M059J (cell line): ENCODE measurements around the gene AAMP.

DNA sequence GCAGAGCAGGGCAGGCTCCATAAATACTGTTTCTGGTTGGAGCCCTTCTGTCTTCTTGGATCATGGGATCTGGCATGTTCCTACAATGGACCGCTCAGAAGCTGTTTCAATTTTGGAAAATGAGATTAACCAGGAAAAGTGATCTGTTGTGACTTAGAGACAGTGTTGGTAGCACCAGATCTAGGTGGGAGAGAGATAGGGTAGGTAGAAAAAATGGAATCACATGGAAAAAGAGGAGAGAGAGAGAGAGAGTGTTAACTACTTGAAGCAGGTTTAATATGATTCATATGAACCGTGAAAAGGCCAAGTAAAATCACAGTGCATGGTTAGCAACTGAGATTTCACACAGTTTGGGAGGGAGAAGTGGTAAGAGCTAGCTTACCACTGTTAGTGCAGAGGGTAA lies 4.9 kb upstream of the IGFBP5 start:
- RAMPAGE, long total RNA: no peak

- RAMPAGE, long total RNA: no peak
Measured at GRCh38 chr2:216829190-216829714, 30.6 kb downstream of the TNP1 start.

DNA sequence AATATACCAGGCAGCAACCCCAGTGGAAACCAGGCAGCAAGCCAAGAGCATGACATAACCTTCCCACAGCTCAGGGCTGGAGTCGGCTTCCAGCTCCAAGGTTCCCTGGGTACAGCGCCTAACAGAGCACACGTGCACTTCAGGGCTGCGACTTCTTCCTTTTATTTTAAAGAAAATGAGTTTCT lies 30.3 kb downstream of the TNP1 start:
- RAMPAGE, long total RNA: no peak

DNA sequence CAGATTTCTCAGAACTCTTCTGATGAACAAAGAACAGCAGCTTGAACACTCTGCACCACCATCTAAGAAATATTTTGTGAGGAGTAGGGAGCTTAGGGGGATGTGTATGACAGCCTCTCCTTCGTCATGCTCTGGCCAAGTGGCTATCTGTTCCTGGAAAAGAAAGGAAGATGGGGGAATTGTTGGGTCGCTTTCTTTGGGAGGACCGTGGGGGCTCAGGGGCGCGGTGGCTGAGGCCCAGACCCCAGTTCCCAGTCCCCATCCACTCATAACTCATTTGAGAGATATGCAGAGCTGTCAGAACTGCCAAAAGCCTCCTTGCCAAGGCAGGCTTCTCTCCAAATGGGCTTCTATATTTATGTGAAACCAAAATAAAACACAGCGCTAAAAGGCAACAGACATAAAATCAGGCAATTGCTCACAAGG lies 114.7 kb upstream of the TNP1 start:
- RAMPAGE, long total RNA: no peak

DNA sequence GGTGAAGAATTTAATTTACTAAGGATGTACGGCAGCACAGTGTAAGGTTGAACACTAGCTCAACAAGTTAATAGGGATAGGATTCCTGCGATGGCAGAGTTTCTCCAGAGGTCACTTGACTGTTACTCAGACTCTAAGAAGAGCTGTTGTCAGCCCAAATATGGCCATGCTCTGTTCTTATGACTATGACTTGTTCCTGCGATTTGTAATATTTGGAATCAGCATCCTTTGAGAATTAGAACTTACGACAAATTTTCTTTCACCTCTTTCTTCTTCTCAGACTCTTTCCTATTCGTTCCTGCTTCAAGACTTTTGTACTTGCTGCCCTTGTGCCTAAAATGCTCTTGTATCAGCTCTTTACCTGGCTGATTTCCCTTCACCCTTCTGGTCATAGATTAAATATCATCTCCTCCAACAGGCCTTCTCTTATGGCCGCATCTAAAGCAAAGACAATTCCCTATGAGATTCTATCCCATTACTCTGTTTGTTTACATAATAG lies 553.5 kb upstream of the TNP1 start:
- RAMPAGE, long total RNA: no peak

DNA sequence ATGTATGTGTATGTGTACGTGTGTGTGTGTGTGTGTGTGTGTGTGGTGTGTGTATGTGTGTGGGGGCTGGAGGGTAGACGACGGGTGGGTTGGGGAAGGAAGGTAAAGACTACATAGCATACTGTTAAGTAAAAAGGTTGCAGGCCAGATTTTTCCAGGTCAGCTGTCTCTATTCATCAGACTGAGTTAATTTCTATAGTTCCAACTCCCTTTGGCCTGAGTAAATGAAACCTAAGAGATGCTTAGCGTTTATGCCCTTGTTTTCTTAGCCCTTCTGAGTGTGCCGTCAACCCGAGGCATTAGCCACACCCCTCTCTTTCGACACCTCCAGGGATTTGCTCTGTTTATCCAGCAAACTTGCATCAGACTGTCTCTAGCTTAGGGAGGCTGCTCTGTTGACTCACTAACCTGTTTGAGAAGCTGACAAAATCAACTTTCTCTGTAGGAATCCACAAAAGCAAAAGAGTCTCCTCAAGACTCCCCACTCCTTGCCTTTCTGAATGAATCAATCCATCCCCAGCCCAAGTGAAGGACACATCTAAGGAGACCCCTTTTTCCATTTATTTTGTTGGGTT lies 317.6 kb downstream of the TNS1 start:
- RAMPAGE, long total RNA: no peak

GRCh38 chr2:217714218-217714820 lies 288.5 kb downstream of the TNS1 start:
- RAMPAGE, long total RNA: no peak

DNA sequence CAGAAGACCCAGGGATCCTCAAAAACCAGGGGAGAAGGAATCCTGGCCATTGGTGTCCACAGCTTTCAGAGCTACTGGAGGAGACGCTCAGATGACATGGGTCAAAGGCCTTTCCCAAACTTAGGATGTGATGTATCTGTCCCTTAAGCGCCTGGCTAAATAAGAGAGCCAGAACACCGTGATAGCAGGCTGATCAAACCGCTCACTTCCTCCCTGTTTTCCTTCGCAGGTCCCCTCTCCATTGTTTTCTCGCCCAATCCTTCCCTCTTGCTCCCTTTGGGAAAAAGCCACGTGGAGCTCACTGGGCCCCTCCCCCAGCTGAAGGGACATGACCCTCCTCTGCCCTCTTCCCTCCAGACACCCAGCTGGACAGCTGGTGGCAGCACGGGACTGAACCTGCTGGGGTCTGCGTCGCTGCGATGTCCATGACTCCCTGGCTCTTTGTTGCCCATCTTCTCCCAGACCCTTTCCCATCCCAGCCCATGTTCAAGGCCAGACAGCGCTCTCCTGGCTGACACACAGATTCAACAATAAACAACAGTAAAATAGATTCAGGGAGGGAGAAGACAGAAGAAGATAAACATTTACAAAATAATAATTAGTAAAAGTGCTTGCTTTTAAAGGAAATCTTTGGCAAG lies 201.6 kb downstream of the TNS1 start:
- RAMPAGE, long total RNA: no peak

GRCh38 chr2:217841661-217841955 lies 161.2 kb downstream of the TNS1 start:
- RAMPAGE, long total RNA: no peak

- RAMPAGE, long total RNA: no peak
Measured at GRCh38 chr2:217846200-217846942, 156.4 kb downstream of the TNS1 start.

DNA sequence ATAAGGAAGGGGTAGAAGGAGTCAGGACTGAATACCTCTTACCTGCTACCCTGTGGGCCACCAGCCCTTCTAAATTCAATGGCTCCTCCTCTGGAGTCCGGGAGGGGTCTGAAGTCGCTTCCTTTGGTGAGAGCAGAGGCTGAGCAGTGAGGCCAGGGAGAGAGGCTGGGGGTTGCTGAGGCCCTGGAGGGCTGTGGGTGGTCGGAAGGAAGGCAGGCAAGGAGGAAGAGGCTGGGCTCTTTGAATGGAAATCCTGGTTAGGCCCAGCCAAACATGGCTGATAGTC lies 155.4 kb downstream of the TNS1 start:
- RAMPAGE, long total RNA: no peak

DNA sequence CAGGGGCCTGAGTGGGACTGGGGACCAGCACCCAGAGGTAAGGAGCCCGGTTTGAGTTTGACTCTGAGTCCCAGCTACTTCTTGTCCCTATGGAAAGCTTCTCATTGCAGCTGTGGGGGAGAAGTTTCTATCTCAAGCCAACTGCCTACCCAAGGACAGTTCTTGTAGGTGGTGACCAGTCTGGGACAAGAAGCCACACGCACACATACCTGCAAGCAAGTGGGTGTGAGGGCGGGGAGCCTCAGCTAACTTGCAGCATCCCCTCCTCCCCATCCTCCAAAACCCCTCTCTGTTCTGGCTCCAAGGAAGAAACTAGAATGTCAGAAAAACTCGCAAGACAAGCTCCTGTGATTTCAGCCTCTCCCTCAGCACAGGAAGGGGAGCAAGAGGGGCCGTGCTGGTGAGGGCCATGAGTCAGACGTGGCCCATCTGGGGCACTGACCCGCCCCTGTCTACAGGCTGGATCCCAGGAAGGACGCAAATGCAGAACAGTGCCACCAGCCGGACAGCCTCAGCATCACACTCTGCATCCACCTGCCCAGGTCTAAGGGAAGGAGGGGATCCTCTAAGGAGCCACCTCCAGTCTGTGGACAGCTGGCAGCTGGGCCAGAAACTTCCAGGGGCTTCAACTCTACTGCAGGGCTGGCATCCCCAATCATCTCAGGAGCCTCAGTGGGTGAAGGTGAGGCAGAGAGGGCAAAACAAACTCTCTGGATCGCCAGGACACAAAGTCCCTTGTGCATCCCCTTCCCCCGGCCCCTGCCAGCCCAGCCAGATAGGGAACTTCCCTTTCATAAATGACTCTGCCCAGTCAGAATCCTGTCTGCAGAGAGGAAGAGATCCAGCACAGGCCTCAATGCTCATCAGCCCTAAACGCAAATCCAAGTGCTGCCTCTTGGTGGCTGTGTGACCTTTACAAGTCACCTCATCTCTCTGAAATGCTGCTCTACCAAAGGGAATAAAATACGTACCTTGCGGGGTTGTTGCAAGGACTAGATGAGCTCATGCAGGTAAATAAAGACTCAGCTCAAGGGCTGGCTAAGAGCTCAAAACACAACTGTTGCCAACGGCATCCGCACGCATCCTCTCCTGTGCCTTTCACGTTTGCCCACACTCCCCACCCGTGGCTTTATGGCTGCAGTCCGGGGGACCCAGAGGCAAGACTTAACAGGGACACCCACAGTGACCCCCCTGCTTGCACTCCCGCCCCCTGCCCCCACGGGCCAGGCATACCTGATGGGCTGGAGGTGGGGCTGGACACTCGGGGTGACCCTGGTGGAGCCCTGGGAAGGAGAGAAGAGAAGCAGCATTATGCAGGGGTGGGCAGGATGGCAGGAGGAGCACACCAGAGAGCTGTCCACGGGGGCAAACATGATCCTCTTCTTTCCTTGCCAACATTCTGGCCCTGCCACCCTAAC lies 103.1 kb downstream of the TNS1 start:
- RAMPAGE, long total RNA: no peak

DNA sequence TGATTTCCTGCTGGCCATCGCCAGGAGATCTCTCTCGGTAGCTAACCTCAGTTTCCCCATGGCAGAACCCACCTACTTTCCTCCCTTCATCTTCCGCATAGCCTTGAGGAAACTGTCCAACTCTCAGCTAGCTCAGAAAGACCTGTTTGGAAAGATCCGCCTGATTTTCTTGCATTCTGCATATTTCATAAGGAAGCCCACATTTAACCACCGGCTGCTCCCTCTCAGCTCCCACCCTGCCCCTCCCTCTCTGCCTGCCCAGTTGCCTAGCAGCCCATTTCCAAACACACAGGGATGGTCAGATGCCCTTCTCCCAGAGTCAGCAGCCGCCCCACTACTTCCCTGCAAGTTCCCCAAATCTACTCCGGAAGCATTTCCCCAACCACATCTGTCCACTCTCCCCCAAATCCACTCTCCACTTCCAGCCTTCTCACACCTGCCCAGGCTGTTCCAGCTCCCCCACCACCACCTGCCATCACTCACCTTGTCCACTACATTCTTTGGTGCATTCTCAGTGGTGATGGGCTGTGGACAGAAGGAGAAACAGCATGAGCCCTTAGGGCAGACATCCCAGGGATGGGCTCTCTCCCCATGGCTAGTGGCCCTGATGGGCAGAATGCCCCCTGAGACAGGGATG lies 96.0 kb downstream of the TNS1 start:
- RAMPAGE, long total RNA: no peak

DNA sequence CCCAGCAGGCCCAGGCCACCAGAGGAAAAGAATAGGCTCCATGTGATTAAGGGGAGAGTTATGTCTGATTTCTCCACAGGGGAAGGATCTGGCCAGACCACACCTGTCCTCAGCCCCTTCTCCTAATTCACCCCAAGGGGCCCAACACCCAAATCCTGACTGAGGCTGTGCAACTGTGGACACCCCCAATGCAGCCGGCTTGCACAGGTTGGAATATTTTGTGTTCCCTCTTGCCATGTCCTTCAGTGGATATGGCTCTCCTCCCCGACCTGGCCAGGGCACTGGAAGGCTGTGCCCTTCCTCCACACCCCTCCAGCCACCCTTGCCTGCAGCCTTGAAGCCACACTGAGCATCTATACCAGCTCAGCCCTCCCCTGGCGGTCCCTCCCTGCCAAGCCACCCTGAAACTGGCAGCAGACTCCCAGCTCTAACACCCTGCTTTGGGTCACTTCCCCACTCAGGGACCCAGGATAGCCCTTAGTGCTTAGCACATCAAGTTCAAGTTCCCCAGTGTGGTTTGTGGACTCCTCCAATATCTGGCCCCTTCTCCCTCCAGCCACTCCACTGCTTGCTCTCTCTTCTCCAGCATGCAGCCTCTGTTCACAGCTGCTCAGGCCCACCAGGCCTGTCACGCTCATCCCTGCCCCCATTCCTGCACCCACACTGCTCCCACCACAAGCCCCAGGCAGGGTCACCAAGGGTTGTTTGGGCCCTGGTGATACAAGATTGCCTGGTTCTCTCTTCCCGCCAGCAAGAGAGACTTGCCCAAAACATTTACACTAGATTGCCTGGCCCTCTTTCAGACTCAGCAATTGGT lies 89.4 kb downstream of the TNS1 start:
- RAMPAGE, long total RNA: no peak

GRCh38 chr2:217915668-217916210 lies 87.1 kb downstream of the TNS1 start:
- RAMPAGE, long total RNA: no peak

DNA sequence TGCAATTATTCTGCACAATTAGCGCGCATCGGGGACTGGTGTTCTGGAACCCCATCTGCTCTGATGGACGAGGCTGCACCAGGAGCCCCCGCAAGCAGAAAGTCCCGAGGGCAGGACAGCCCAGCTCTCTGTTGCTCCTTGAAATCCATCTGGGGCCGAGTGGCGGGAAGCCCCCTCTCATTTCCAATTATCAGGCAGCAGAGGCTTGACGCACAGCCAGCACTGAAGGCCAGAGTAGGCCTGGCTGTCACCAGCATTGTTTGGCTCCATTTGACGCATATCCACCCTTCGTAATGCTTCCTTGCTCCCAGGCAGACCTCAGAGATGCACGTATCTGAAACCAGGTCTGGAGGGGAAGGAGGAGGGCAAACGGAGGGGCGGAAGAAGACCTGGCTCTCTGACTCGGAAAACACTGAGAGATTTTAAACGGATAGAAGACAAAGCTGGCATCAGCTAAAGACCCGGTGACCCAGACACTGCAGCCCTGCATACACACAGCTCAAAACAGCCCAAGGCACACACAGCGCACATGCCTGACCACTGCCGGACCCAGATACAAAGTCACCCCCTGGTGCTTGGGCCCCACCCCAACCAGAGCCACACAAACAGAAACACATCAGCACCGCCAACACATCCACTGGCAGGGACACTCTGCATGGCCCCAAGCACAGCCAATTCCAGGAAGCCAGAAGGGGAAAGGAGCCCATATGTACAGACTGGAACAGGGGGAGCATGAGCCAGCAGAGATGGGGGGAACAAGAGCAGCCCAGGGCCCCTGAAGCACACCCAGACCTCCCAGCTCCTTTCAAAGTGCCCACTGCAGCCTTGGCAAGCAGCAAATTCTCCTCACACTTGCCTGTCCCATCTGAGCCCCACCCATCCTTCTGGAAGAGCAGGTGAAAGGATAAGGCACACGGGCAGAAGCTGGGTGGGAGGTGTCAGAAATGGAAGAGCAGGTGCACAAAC lies 69.6 kb downstream of the TNS1 start:
- RAMPAGE, long total RNA: no peak

DNA sequence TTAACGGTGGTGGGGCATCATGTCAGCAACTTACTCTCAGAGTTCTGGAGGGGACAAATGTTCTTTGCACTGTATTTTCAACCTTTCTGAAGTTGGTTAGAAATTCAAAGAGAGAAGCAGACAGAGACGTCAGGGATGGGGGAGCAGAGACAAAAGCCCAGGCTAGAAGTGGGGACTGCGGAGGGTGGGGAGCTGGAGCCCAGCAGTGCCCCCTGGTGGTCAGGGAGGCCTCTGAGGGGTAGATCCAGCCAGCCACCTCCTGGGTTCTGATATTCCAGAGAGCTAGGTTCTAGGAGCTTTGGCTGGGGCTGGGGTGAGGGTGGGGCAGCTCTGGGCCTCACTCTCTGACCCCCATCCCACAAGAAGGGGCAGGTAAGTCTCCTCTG lies 9.0 kb downstream of the TNS1 start:
- RAMPAGE, long total RNA: no peak

- RAMPAGE, long total RNA: no peak
Measured at GRCh38 chr2:217999927-218000721, 2.7 kb downstream of the TNS1 start.

DNA sequence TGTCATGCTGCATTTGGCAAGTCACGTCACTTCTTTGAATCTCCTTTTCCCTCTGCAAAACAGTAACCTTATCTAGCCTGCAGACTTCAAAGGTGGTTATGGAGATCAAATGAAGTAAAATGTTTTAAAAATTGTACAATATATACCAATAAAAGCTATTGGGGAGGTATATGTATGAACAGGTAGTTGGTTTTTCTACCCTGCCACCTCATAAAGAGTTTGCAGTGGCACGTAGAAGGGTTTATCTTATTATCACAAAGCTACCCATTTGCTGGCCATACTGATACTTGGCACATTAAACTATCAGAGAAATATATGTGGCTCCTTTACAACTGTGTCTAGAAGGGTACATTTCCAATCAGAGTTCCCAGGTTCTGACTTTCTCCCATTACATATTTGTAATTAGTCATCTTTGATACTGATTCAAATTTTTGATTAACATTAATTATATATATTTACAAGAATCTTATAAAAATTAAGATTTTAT lies 21.0 kb downstream of the ARPC2 start:
- RAMPAGE, long total RNA: no peak

GRCh38 chr2:218269971-218270627 lies at the start of gene AAMP:
AAMP (minus strand) TSS chr2:218270137.
- RAMPAGE, long total RNA: start-site peak on the minus strand at chr2:218270113-218270138, 110 and 59 reads in 2 replicates; start-site peak on the plus strand at chr2:218270509-218270532, 331 and 126 reads in 2 replicates